Umbilical cord (tissue), 2 donors: Measurements from ENCODE around the genes BRINP3 and RO60.

- RAMPAGE, long total RNA: no peak
Observed at GRCh38 chr1:187408062-187408513, 579.3 kb downstream of the PLA2G4A start.

GRCh38 chr1:187641007-187641512, 812.3 kb downstream of the PLA2G4A start:
- RAMPAGE, long total RNA: no peak

- RAMPAGE, long total RNA: no peak
Observed at GRCh38 chr1:189935001-189935327, 542.7 kb downstream of the BRINP3 start.

DNA sequence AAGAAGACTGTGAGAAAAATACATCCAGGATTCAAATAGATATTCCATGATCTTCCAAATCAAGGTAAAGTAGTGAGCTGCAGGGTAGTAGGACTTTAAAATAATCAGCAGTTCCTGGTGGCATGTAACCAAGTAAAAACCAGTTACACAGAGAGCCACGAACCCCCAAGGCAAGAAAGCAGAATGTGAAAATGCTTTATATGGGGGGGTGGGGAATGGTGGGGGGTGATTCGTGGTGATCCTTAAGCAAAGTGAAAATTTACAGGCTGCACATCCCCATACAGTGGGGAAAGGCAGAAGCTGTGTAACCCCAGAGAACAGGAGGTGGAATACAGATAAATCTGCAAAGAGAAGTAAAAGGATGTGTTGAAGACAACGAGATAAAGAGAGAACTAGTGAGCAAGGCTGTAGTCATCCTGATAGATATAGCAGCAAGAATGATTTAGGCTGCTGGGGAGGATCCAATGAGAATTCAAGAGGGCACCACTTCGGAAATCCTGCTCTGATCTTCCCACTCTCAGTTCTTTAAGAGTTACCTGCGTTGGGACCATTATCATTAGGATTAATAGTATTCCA, at the start of gene BRINP3:
Gene BRINP3 (minus strand): TSS at position 397 of the 576 bp plus-strand sequence.
- RAMPAGE, long total RNA: no peak

DNA sequence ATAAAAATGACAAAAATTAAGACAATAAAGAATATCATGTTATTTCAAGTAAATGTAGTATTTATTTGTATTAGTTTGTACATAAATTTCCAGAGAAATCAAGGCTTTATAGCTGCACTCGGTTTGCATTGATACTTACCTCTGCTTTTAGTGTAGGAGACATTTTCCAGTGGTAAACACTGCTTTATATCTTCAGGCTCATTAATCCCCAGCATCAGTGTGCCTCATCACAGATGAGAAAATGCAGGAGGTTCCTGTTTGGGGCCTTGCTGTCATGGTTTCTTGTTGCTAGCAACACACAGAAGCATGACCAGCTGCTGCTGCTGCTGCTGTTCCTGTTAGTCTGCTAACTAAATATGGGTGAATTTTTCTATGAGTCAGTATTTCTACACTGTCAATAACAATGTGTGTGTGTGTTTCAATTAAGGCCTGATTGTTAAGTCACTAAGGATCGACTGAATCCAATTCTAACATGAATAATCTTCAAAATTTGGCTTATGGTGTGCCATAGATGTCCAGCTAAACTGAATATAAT, 85.8 kb upstream of the RGS1 start:
- RAMPAGE, long total RNA: no peak

DNA sequence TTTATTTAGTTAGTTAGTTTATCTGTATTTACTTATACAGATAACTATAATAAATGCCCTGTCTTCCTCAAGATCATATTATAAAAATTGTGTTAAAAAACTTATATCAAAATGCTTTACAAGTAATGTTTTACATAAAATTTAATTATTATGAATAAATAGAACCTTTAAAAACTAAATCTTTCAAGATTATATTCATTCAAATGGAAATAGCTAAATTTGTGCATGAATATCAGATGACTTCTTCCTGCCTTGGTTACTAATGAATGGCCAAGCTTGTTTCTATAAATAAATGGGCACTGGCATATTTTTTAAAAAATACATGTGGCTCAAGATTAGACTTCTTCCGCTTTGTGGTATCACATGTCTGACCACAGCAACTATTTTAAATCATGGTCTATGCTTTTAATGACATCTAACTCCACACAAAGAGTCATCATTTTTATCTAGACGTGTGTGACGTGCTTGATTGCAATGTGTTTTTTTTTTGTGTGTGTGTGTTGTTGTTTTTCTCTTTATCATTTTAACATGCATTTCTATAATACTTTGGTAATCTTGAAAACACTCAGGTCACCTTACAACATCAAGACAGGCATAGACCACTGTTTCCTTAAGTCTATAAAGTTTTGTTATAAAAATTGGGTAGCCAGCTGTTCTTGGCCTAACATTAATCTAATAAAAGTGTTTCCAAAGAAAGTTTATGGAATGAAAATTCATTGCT, 29.4 kb downstream of the RGS1 start:
- RAMPAGE, long total RNA: no peak

DNA sequence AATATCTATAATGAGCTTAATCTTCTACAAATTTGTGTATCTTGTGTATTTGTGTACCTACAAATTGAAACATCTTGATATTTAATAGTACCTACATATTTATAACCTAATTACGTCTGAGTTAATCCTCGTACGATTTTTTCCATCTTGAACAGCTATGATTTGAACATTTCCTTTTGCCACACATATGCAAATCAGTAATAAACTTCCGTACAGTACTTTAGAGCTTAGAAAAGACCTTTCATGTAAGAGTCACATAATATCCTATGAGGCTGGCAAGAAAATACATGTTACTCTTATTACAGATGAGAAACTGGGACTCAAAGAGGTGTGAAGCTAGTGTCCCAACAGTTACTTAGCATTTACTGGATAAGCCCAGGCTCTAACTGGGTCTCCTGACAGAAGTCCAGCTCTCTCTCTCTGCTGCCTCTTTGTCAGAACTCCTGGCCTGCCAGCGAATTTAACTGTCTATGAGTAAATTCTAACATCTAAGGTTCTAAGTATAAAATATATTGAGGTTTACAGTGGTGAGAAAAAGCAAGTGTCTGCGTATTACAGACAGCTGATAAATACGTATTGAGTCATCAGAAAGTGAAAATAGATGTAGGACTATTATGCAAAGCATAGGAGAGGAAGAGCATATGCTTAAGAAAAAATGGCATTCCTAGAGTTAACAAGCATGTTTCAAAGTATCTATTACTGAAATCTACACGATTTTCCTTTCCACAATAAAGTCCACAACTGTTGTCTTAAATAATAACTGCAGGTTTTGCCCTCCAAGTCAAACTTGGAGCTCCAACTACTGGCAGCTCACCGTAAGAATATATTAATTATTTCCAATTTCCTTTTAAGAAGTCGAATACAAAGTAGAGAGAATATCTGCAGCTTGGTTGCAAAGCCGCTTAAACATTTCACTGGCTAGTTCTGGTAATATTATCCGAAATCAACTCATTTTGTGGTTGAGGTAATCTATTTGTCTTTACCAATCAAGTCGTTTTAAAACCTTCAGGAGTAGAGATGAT, 1.6 kb upstream of the RGS2 start:
- RAMPAGE, long total RNA: no peak

DNA sequence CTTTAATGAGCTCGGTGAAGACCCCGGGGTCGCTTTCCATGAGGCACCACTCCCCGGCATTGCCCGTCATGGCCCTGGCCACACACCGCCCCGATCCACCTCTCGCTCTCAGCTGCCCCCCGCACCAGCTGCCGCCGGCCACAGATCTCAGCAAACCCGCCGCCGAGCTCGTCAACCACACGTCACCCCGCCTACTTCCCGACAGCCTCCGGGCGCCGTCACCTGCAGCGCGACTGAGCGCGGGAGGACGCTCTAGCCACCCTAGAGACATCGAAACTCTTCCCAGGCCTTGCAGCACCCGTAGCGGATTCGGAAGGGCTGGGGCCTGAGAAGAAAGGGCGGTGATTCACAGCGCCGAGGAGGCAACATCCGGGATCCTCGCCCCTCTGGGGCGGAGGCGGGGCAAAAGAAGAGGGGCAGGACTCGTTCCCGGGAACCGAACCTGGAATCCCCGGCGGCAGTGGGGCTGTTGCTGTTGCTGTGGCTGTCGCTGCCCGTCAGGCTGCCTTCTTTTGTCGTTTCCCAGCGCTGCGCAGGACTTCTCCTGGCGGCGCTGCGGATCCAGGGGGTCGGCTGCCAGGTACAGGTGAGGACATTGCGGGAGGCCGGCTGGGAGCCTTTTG, at the start of gene RO60:
Gene RO60 (plus strand): TSS at position 422 of the 623 bp plus-strand sequence.
- RAMPAGE, long total RNA: start-site peak on the minus strand centred at position 185 of the sequence, 104 bp wide, 69 and 70 reads in 2 replicates; start-site peak on the plus strand centred at position 423 of the sequence, 81 bp wide, 97 and 276 reads in 2 replicates

- RAMPAGE, long total RNA: no peak
Observed at GRCh38 chr1:193113132-193113730, 8.0 kb upstream of the GLRX2 start.

- RAMPAGE, long total RNA: no peak
Observed at GRCh38 chr1:193186922-193187258, 477 bp upstream of the B3GALT2 start.

- RAMPAGE, long total RNA: no peak
Observed at GRCh38 chr1:193457612-193458155, 271.3 kb upstream of the B3GALT2 start.

DNA sequence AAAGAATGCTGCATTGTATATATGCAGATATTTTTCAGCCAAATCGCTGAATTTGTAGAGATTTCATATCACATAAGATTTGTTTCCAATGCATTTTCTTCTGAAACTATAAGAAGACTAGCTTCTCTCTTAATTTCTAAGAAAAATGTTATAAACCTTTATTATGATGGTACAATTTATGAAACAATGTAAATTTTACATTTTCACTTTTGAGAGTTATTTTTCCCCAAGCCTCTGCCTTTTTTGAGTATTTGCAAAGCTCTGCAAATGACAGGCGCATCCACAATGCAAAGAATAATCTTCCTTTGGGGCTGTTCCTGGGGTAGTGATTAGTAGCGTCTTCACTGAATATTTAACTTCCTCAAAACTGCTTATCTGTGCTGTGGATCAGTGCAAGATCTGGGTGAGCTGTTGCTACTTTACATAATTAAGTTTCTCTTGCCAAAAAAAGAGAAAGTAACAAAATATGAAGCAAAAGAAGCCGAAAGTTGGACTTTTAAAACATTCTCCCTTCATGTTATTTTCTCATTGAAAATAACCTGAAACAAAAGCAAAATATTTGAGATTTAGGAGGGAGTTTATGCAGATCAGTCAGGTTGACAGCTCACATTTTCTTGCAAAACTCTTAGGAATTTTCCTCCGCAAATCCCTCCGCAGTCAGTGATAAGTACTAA, 276.2 kb upstream of the B3GALT2 start:
- RAMPAGE, long total RNA: no peak

GRCh38 chr1:193472069-193472451, 285.6 kb upstream of the B3GALT2 start:
- RAMPAGE, long total RNA: no peak

- RAMPAGE, long total RNA: no peak
Observed at GRCh38 chr1:193634630-193635040, 448.2 kb upstream of the B3GALT2 start.

- RAMPAGE, long total RNA: no peak
Observed at GRCh38 chr1:194069296-194069629, 882.9 kb upstream of the B3GALT2 start.

- RAMPAGE, long total RNA: no peak
Observed at GRCh38 chr1:196655164-196655459, 3.3 kb downstream of the CFH start.

- RAMPAGE, long total RNA: no peak
Observed at GRCh38 chr1:196976177-196976630, 1.2 kb upstream of the CFHR5 start.

GRCh38 chr1:197355177-197355813, 87.2 kb downstream of the CRB1 start:
- RAMPAGE, long total RNA: no peak

DNA sequence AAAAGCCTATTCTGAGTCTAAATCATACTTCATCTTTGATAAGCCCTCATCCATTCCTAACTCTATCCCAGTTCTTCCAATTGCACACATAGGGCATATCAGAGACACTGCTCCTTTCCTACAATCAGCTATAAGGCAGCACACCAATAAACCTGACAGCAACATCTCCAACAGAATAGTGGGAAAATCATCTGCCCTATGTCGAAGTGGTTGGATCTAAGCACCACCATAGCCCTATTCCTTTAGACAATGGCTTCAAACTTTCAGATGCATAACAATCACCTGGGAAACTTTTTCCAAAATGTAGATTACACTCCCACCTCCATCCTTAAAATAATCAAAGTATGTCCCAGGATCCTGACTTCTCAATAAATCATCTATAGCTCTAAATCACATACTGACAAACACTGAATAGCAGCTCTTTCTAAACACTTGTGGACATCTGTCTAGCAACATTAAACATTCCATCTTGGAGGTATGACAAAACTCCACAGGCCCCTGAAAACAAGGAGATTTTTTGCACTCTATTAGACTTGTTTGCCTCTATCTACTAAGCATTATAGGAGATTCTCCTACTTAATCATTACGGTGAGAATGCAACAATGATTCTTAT, 38.1 kb downstream of the DENND1B start:
- RAMPAGE, long total RNA: no peak

DNA sequence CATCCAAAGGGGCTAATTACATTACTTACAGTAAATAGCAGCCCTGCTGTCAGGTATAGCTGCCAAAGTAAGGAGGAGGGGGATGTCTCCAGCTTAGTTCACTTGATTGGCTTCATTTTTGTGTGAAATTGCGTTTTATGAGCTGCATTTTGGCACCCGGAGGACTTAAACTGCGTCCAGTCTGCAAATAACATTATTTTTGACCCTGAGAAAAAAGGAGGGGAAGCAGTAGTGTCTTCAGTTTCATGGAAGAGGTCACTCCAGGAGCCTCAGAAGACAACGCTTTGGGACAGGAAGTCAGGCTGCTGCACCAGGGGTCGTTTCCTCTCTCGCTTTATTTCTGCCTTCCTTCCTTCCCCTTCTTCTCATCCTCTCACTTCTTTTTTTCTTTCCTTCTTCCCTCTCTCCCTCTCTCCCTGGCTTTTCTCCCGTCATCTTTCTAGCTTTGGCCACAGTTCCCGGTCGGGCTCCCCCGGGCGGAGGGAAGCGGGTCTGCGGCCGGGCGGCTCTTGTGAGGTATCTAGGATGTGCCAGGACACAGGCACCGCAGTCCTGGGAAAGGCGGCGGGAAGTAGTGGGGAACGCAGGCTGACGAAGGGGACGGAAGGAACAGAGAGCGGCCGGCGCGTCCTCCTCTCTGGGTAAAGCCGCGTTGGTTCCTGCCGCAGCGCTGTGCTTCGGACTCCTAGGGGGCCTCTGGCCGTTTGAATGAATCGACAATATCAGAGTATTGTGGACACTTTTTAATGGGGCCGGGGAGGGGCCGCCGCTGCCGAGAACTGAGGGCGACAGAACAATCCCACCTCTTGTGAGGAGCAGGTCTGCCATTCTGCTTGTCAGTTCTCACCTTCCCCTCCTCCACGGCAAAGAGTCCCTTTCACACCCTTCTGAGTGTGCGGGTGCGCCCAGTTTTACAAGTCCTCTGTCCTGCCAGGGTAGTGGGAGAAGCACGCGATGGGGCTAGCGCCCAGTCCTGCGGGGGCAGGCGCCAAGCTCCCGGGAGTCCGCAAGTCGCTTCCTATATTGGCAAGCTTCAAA, 1.4 kb upstream of the LHX9 start:
- RAMPAGE, long total RNA: no peak